Mucosa of descending colon (tissue), 1 donor: ENCODE data around the genes KCNN2, TRIM36 and PGGT1B.

DNA sequence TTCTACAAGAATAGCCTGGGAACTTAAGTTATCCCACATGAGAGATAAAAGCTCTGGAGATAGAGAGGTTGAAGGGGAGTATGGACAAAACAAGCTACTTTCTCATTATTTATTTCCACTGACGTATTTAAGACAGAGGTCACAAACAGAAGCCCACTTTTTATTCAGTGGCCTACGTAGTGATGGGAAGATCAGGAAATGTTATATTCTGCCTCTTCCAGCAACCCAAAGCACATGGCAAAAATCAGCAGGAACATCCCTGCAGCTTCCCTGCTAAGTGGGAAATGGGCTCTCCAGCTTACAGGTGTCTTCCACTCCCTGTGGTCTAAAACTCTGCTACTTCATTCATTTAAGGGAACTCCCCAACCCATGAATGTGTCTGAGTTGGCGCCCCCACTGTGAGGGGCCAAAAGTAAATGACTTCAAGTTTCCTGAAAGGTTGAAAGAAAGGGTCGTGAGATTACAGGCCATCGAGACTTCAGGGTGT is 98.5 kb downstream of the EPB41L4A start:
- PRO-cap, result no peak

GRCh38 chr5:112399570-112400055 is 19.5 kb downstream of the EPB41L4A start:
- PRO-cap, result no peak

- PRO-cap, result no peak
These were observed 53.1 kb upstream of the APC start for GRCh38 chr5:112684321-112685154.

DNA sequence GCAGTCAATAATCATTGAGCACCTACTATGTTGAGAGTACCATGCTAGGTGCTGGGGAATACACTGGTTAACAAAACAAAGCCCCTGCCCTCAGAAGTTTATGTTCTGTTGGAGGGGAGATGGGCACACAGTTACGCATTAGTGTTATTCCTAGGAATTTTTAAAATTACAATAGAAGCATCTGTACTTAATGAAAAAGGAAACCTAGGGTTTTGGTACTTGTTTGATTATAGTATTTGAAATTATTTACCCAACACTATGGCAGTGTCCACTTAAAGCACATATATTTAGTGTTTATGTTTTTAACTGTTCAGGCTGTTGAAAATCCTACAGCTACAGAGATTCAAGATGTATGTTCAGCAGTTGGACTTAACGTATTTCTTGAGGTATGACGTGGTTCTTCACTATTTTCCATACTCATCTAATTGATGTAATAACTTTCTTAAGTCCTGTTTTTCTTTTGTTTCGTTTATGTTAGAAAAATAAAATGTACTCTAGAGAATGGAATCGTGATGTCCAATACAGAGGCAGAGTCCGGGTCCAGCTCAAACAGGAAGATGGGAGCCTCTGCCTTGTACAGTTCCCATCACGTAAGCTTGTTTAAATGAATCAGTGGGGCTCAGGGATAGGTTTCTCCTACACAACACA is 3.2 kb downstream of the SRP19 start:
- PRO-cap, result no peak

- PRO-cap, result no peak
These were observed 17.2 kb downstream of the SRP19 start for GRCh38 chr5:112878160-112878815.

- PRO-cap, result no peak
These were observed 76.9 kb downstream of the DCP2 start for GRCh38 chr5:113053391-113053997.

DNA sequence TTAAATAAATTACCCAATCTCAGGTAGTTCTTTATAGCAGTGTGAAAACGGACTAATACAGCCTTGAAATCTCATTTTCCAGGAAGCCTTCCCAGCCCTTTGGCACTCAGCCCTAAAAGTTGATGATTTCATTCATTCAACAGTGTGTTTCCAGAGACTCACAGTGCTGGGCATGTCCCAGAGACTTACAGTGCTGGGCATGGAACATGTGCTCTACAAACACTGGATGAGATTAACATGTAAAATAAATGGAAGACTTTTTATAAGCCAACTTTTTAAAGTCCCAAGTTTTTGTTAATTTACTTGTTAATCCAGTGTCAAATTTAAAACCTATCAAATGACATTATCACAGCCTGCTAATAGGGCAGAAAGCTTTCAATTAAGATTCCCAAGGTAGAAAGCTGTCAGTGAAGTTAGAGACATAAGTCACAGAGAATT is 136.0 kb downstream of the DCP2 start:
- PRO-cap, result no peak

GRCh38 chr5:113250127-113251028 is 184.4 kb downstream of the TSSK1B start:
- PRO-cap, result no peak

DNA sequence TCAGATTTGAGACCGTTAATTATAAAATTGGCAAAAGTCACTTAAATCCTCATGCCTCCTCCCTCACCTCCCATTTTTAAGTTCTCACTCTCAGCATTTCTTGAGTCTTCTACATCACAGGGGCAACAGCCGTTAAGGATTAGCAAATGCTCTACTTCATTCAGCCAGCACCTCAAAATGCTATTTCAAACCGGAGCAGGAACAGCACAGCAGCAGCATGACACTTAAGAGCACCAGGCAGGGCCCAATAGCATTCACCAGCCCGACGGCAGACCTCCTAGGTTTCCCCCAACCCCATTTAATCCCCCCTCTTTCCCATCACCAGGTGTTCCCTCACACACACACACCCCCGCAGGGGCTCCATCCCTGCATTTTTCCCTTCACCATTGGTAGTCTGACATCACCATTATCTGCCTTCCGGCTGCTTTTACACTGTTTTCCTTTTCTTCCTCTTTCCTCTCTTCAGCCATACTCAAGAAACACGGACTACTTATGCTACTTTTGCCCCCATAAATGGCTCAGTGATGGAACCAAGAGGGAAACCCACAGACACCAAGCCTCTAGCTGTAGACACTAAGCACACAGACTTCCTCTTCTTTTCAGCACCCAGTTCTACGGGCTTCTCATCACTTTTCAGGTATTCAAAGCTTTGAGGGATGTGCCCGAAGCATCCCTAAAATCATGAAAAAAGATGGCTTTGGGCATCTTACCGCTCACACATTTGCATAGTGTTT is 141.7 kb downstream of the TSSK1B start:
- PRO-cap, result unidirectional peak, plus-strand start at position 188 of the sequence

DNA sequence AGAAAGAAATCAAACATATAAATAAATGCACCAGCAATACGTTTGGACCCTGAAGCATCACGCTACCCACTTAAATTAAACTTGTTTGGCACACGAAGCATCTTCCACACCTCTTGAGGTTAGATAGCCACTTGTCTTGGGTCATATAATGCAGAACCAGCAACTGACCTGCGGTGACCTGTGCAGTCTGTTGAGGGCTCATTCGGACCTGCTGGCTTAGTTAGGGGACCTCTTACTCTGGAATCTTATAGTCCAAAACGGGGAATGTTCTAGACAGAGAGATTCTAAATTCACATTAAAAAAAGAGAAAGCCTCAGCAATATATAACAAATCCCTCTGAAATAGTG is 936 bp downstream of the YTHDC2 start:
- PRO-cap, result no peak

- PRO-cap, result no peak
These were observed 11.4 kb downstream of the YTHDC2 start for GRCh38 chr5:113524820-113525453.

DNA sequence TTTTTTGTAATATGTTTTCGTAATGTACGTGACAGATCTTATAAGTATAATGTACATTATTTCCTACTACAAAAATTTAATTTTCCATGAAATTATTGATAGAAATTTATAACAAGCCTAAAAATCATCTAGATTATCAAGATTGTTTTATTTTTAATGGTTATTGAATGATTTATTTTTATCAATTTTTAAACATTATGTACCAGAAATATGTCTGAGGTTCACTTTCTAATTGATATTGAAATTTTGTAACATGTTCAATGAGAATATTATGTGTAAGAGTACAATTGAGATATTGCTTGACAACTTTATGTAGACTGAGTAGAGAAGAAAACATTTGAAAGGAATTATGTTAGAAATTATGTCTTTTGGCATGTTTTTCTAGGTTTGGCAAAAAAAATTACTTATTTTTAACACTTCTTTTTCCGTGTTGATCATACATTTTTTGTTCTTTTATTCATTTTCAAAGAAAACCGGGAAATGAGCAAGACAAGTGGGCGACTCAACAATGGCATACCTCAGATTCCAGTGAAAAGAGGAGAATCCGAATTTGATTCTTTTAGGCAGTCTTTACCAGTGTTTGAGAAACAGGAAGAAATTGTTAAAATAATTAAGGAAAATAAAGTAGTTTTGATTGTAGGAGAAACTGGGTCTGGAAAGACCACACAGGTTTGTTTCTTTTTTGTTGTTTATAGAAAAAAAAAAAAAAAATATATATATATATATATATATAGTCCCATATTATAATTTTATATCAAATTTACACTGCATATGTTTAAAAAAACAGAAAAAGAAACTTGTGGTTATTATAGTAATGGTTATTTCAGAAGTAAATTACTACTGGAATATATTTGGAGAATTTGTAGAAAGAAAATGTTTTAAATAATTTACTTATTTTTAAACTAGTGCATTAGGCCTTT is 12.9 kb downstream of the YTHDC2 start:
- PRO-cap, result no peak

DNA sequence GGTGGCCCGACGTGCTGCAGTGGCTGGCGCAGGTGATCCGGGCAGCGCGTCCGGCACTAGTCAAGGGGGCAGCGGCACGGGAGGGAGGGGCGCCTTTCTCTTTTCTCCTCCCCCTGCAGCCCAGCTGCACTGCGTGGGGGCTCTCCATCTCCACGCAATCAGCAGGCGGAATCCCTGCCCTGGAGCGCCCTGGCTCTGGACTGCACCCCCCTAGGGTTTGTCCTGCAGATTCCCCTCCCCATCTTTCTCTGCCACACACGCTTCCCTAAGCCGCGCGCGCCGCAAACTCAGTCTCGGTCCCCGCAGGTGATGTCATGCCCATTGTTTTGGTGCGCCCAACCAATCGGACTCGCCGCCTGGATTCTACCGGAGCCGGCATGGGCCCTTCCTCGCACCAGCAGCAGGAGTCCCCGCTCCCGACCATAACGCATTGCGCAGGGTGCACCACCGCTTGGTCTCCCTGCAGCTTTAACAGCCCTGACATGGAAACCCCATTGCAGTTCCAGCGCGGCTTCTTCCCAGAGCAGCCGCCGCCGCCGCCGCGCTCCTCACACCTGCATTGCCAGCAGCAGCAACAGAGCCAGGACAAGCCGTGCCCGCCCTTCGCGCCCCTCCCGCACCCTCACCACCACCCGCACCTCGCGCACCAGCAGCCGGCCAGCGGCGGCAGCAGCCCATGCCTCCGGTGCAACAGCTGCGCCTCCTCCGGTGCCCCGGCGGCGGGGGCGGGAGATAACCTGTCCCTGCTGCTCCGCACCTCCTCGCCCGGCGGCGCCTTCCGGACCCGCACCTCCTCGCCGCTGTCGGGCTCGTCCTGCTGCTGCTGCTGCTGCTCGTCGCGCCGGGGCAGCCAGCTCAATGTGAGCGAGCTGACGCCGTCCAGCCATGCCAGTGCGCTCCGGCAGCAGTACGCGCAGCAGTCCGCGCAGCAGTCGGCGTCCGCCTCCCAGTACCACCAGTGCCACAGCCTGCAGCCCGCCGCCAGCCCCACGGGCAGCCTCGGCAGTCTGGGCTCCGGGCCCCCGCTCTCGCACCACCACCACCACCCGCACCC is at the start of gene KCNN2:
Gene KCNN2, plus strand, starts transcription at position 413 of the 1,054 bp plus-strand sequence.
- PRO-cap, result bidirectional peak, plus-strand start at position 499 of the sequence, minus-strand start at position 250 of the sequence

GRCh38 chr5:114478419-114478618 is 116.4 kb downstream of the KCNN2 start:
- PRO-cap, result no peak

DNA sequence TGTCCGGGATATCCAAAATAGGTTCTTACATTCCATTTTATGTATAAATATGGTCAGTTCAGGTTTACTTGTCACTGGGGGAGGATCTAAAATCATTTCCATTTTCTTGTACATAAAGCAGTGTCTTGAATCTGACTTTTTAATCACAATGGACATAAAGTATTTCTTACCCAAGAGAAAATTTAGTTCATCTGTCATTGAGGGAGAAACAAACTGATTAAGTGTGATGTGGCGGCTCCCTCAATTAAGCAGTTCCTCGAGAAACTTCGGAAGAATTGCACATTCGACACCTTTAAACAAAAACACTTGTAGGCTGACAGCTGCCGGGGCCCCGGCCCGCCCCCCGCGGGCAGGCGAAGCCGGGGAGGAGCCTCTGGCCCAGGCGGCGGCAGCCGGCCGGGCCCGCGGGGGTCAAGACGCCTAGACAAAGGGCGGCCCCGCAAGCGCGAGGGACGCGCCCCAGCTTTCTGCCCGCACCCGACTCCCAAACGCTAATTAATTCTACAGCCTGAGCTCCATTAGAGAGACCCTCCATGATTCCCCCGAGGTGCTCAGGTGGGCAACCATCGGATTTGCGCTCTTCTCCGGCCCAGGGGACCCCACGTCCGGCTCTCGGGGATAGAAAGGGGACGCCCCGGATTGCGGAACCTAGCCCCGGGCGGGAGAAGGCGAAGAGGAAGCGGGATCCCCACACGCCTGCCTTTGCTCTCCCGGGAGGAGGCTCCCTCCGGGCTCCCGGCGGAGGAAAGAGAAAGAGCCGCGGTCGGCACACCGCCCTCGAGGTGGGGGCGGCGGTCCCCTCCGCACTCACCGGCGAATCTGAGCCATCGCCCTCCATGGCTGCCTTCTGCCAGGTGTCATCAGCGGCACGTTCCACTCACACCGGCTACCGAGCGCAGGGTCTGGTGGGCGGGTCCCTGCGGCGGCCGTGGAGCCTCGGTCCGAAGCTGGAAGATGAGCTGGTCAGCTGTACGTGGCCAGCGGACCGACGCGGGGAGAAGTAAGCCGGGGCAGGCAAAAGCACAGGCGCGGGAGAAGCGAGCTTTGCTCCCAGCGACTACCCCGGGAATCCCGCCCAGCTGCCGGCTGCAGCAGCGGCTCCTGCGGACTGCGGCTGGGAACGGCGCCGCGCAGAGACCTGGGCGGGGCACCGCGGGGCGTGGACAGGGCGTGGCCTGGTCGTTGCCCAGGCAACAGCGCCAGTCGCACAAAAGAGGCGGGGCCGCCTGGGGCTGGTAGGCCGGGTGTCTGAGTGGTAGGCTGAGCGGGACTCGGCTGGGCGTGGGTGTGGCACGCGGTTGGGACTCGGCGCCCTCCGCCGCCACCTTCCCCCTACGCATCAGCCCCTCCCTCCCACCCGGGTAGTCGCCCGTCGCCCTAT is at the start of gene TRIM36:
Gene TRIM36, minus strand, starts transcription at position 1,112 of the 1,381 bp plus-strand sequence.
- PRO-cap, result unidirectional peak, plus-strand start at position 427 of the sequence; unidirectional peak, plus-strand start at position 664 of the sequence; bidirectional peak, plus-strand start at position 1,274 of the sequence, minus-strand start at position 1,112 of the sequence

GRCh38 chr5:115180126-115180869 is 10.6 kb upstream of the TRIM36 start:
- PRO-cap, result unidirectional peak, minus-strand start at chr5:115180286

DNA sequence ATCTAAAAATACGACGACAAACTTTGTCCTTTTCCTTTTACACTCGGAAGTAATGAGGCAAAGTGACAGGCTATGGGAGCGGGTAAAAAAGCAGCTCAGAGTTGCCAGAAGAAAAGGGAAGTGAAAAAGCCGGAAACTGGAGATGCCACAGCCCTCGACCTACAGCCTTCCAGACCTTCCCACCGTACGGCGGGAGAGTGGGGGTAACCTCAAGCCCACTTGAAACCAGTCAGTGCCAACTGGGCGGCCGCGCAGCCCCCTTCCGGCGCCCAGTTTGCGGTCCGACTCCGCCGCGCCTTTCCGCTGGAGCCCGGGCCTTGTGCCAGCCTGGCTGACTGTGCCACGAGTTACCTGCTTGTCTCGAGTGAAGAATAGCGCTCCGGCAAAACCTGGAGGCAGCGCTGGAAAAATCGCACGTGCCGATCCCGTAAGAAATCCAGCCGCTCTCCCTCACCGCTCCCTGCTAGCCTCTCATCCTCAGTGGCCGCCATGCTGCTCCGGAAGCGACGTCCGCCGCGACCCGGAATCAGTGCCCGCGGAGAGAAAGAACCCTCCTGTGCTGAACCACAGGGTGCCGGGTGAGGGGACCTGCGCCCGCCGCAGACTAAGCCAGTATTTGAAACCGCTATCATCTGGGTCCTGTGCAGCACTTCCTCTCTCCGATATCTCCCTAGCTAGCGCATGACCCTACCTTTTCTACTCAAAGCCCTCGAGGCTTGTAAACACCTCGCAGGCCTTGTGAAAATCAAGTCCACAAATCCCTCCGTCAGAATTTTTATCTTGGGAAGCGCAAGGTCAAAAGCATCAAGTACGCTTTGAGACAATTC is at the start of gene PGGT1B:
Gene PGGT1B, minus strand, starts transcription at position 517 of the 827 bp plus-strand sequence.
- PRO-cap, result bidirectional peak, plus-strand start at position 529 of the sequence, minus-strand start at position 499 of the sequence

- PRO-cap, result no peak
These were observed 32.9 kb upstream of the CCDC112 start for GRCh38 chr5:115329292-115329834.

DNA sequence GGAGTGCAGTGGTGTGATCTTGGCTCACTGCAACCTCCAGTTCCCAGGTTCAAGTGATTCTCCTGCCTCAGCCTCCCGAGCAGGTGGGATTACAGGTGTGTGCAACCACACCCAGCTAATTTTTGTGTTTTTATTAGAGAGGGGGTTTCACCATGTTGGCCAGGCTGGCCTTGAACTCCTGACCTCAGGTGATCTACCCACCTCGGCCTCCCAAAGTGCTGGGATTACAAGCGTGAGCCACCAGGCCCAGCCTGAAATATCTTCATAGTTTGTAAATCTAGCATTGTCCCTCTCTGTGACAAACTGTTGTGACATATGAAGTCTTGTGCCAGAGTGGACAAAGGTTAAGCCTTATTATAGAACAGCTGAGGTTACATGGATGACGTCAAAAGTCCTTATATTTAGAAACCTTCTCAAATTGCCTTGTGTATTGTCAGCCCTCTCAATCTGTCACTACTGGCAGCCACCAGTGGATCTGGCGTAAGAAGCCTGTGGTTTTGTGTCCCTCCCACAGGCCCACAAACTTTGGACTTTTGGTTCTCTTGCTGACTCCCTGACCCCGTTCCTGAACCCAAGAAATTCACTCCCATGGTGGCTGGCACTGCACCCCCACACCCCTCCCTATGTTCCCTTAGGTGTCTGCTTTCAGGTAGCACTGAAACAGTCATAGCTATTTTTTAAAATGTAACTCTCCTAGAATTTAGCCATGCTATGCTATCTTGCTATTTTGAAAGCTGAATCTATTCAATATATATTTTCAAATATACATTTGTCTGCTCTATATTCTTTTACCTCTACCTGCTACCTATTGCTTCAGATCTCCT is 79.4 kb upstream of the CCDC112 start:
- PRO-cap, result bidirectional peak, plus-strand start at position 583 of the sequence, minus-strand start at position 458 of the sequence

DNA sequence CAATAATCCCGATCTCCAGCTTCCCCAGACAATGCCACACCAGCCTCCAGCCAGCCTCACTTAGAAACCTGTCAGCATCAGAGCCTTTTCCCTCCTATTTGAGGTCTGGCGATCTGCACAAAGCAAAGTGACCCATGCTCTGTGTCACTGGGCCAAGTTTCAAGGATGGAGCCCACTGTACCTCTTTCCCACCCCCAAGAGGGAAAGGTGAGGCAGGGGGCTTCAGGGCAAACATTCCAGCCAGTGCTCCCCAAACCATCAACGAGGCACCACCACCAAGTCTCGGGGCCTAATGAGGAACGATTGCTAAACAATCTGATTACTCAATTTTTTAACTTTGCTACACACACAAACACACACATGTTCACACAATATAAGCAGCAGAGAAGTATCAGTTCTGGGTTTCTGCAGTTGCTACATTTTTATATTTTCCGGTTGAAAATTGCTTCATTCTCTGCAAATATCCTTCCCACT is 60.3 kb downstream of the FEM1C start:
- PRO-cap, result no peak